Epithelial cell of esophagus (primary cell): ENCODE measurements around a stretch of chr14.

GRCh38 chr14:76960008-76960283 lies 68.6 kb downstream of the IRF2BPL start:
- RRBS, result no CpG with 5 or more reads among the region's 7 CpGs

- RRBS, result 3% methylated on average over 3 of the region's 18 CpGs
These were observed 656 bp downstream of the CIPC start for GRCh38 chr14:77098584-77099244.

DNA sequence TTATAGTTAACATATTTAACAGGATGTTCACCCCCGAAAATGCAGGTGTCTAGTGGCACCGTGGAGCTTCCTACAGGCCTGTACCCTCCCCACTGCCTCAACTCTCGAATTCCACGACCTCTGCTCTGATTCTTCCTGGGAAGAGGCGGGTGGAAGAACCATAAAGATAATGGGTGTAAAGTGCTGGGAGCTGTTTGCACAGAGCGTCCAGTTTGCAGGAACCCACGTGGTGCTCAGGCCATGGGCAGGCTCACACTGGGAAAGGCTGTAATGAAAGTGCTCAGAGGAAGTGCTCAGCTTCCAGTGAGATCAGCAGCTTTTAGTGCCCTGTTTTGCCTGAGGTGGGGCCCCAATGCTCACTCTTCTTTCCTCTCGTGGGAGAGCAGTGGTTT lies 2.7 kb downstream of the TMEM63C start:
- RRBS, result no CpG with 5 or more reads among the region's 8 CpGs

DNA sequence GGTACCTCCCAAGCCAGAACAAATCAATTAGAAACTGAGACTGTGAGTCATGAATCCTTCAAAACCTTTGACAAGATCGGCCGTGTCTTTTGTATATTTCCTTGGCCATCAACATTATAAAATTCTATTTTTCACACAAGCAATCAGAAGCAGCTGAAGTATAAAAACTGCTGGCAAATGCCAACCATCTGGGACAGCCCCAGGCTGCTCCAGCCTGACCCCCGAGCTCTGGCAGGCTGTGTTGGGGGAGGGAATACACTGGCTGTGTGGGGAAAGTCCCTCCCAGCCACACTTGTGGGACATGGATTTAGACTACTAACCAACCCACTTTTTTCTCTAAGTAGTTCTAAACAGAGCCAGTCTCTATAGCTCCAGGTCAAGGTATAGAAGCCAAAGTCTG lies 13.7 kb downstream of the POMT2 start:
- RRBS, result no CpG with 5 or more reads among the region's 3 CpGs

DNA sequence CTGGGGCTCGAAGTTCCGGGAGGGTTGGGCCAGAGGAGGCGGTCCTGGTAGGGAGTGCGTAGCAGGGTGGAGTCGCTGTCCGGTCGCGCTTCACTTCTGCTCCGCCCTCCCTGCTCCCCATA lies 373 bp downstream of the GSTZ1 start:
- RRBS, result 2% methylated on average over 6 of the region's 9 CpGs

GRCh38 chr14:77427243-77427584 lies 3.9 kb upstream of the NOXRED1 start:
- RRBS, result no CpG with 5 or more reads among the region's 3 CpGs

GRCh38 chr14:77499154-77499634 lies 578 bp upstream of the ISM2 start:
- RRBS, result 2% methylated on average over 25 of the region's 36 CpGs

- RRBS, result no CpG with 5 or more reads among the region's 8 CpGs
These were observed 51.0 kb downstream of the SPTLC2 start for GRCh38 chr14:77565299-77566045.

GRCh38 chr14:77641525-77642641 lies 25.4 kb upstream of the SPTLC2 start:
- RRBS, result 10% methylated on average over 13 of the region's 53 CpGs

DNA sequence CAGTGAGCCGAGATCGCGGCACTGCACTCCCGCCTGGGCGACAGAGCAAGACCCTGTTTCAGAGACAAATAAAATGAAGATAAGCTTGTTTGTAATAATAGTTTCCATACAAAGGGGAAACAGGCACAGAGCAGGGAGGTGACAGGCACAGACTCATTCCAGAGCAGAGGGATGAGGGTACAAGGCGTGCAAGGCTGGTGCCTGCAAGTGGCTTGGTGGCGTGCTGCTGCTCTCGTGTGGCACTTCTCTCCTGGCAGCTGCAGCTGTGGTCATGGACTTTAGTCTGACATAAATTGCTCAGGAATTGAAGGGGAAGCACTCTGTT lies 17.2 kb downstream of the ADCK1 start:
- RRBS, result no CpG with 5 or more reads among the region's 8 CpGs

- RRBS, result no CpG with 5 or more reads among the region's 6 CpGs
These were observed 505.8 kb downstream of the DIO2 start for GRCh38 chr14:79705549-79705875.

- RRBS, result no CpG with 5 or more reads among the region's 9 CpGs
These were observed 156.5 kb downstream of the CEP128 start for GRCh38 chr14:80784677-80785713.

GRCh38 chr14:81114092-81114378 lies 106.7 kb downstream of the GTF2A1 start:
- RRBS, result no CpG with 5 or more reads among the region's 12 CpGs

DNA sequence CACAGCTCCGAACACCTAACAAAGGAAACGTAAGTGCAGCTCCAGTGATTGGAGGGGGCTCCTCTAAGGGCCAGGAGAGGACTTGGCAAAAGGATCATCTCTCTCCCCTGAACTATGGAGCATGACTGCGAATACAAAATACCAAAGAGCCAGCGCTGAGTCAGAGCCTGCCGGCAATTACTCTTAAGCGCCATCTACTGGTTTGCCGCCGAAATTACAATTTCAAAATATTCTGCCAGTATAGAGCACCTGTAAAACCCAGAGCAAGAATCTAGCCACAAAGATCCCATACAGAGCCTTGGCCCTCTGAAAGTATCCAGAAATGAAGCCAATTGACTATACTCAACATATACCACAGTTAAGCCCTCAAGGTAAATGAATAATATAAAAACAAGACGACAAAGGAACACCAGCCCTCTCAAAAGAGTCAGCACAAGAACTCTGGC lies 50.2 kb downstream of the GTF2A1 start:
- RRBS, result no CpG with 5 or more reads among the region's 9 CpGs

GRCh38 chr14:81400873-81401319 lies 772 bp upstream of the STON2 start:
- RRBS, result no CpG with 5 or more reads among the region's 10 CpGs

- RRBS, result no CpG with 5 or more reads among the region's 1 CpG
These were observed 1431.0 kb upstream of the FLRT2 start for GRCh38 chr14:84099051-84099301.

- RRBS, result no CpG with 5 or more reads among the region's 8 CpGs
These were observed 1275.7 kb upstream of the FLRT2 start for GRCh38 chr14:84254173-84254774.

DNA sequence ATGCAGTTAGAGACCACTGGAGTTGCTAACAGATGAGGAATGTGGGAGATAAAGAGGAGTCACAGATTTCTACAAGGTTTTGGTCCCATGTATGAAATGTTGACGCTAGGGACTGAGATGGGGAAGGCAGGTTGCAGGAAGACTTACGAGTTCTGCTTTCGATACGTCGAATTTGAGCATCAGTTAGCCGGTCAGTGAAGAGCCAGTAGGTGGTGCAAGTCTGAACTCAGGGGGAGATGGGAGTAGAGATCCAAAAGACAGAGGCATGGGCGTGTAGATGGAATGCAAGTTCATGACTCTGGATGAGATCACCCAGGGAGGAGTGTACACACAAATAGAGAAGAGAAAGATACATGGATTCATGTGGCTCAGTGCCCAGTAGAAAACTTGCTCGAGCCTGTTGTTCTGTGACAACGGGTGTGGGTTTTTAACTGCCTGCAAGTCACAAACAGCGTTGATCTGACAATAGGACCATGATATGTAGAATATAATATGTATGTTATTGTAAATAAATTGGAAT lies 114.7 kb upstream of the FLRT2 start:
- RRBS, result no CpG with 5 or more reads among the region's 10 CpGs

DNA sequence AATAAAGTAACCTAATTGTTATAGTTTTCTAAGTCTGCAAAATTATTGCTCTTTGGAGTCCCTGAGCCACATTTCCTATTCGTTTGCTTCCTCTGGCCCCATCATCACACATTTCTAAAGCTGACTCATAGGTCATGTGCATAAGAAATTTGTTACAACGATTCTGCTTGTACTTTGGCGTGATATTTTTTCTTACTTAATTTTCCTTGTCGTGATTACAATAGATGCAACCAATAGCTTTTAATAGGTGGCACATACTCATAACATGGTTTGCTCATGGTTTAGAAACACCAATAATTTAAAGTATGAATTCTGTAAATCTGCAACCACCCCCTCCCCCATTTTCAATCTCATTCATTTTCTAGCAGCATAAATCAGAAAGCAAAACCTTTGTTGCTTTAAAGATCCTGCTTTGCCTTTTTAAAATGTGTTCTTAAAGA lies 1.8 kb upstream of the FLRT2 start:
- RRBS, result no CpG with 5 or more reads among the region's 4 CpGs